Metastatic Pancreatic Carcinoma in the Ovary (tissue), 1 donor: ENCODE results near the genes SNAP29 and LZTR1.

GRCh38 chr22:20322935-20323235 lies 3.0 kb upstream of the DGCR6L start:
- PRO-cap = no peak

DNA sequence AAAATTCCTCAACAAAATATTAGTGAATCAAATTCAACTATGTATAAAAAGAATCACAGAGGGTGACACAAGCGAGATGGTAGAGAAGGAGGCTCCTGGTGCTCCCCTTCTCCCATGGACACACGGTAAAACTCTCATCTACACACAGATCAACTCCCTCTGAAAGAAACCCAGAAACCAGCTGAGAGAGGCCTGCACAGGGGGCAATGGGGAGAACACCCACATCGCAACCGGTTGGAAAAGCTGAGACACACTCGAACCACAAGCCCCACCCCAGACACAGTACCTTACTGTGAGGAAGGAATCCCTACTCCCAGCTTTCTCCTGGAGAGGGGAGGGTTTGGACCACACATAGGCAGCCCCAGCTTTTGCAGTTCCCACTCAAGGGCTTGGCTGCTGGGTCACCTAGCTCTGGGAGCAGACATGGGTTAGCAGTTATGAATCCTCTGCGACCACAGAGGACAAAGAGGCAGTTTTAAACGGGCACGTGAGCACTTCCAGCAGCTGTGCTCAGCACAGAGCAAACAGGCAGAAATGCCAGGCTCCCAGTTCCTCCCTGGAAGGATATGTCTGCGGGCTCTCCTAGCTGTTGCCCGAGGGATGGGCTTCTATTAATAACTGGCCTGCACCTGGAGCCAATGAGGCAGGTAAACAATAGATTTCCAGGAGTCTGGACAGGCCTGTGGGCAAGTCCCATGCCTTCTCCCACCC lies 21.5 kb upstream of the ZNF74 start:
- PRO-cap = no peak

DNA sequence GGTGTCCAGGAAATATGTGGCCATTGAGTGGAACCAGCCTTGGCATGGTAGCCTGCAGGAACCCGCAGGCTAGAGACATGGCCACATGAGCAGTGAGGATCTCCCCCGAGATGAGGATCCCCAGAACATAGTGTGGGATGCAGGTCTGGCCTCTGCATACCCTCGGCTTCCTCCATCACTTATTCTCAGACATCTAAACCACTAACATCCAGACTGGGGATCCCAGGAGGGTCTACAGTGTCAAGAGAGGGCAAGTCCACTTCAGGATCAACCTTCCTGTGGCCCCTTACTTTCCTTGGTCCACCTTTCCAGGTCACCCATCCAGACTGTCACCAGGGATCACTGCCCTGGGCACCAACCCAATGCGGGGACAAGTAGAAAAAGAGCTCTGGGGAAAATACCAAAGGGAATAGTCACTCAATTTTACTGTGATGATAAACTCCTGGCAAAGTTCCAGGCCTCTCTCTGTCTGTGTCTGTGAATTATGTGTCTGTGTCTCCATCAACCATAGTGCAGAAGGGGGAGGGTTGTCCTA lies 3.3 kb upstream of the MED15 start:
- PRO-cap = no peak

GRCh38 chr22:20553716-20554441 lies 46.5 kb downstream of the MED15 start:
- PRO-cap = no peak

DNA sequence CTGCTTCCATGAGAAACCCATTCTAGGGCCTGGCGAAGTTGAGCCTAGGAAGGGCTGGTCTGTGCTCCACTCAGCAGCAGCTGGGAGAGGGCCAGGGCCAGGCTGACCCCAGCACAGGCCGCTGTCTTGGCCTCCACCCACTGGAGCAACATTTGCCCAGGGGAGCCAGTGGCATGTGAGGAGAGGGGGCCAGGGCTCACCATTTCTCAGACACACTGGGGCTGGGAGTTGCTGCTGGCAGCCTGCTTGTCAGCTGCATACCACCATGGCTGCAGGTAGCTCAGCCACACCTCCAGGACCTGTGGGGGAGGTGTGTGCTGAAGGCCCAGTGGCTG lies 98.5 kb downstream of the MED15 start:
- PRO-cap = no peak

- PRO-cap = no peak
Measured at GRCh38 chr22:20725715-20726178, 48.2 kb upstream of the SERPIND1 start.

- PRO-cap = no peak
Measured at GRCh38 chr22:20727315-20728000, 46.5 kb upstream of the SERPIND1 start.

- PRO-cap = bidirectional peak, plus-strand start at chr22:20859030, minus-strand start at chr22:20858774
Measured at GRCh38 chr22:20858940-20859562, at the start of gene SNAP29. Gene SNAP29, plus strand, starts transcription at chr22:20859007.

GRCh38 chr22:20869962-20870951 lies 11.4 kb downstream of the SNAP29 start:
- PRO-cap = no peak

DNA sequence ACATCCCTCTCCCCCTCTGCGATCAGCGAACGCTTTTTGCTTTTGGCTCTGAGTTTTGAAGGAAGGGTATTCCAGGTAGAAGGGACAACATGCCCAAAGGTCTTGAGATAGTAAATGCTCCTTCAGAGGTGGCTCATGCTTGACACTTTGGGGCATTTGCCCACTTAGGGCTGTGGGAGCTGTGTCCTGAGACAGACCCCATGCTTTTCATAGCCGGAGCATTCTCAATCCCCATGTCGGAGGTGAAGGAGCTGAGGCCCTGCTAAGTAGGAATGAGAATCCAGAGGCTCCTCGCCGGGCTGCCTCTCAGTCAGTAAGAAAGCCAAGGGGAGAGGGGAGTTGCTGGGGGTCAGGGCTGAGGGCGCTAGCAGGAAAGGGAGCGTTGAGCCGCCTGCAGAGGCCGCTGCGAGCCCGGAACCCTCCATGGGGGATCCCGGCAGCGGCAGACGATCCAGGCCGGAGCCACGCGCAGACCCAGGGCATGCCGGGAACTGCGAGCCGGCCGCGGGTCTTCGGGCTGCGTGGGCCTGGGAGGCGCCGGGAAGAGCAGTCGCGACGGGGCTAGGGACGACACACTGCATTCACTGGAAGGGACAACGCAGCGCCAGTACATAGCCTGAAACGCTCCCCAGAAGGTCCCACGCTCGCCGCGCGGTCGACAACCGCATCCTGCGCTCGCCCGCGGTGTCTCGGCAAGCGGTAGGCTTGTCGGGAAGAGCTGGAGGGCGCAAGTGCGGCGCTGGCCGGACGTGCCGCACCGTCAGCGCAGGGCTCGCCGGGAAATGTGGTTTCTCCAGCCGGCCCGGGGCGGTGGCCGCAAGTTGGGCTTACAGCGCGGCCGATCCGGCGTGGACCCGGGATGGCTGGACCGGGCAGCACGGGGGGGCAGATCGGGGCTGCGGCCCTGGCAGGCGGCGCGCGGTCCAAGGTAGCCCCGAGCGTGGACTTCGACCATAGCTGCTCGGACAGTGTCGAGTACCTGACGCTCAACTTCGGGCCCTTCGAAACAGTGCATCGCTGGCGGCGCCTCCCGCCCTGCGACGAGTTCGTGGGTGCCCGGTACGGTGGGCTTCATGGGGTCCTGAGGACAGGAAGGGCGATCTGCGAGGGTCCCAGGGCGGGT lies at the start of gene LZTR1:
LZTR1 (plus strand) TSS at position 785 of the 1,123 bp plus-strand sequence.
- PRO-cap = bidirectional peak, plus-strand start at position 445 of the sequence, minus-strand start at position 425 of the sequence; bidirectional peak, plus-strand start at position 785 of the sequence, minus-strand start at position 699 of the sequence

- PRO-cap = no peak
Measured at GRCh38 chr22:20999964-21001070, 1.6 kb downstream of the THAP7 start.

GRCh38 chr22:21417891-21418327 lies 738 bp downstream of the HIC2 start:
- PRO-cap = no peak

- PRO-cap = no peak
Measured at GRCh38 chr22:21448034-21448461, 19.1 kb upstream of the TMEM191C start.

- PRO-cap = no peak
Measured at GRCh38 chr22:21593806-21595055, 26.7 kb downstream of the UBE2L3 start.

- PRO-cap = no peak
Measured at GRCh38 chr22:21623077-21624079, 6.4 kb downstream of the YDJC start.

GRCh38 chr22:21805717-21806584 lies 61.5 kb downstream of the MAPK1 start:
- PRO-cap = no peak

- PRO-cap = no peak
Measured at GRCh38 chr22:21823946-21824533, 43.4 kb downstream of the MAPK1 start.

- PRO-cap = no peak
Measured at GRCh38 chr22:22037245-22037787, 54.7 kb upstream of the TOP3B start.

GRCh38 chr22:22284919-22286101 lies 40.7 kb downstream of the VPREB1 start:
- PRO-cap = no peak

DNA sequence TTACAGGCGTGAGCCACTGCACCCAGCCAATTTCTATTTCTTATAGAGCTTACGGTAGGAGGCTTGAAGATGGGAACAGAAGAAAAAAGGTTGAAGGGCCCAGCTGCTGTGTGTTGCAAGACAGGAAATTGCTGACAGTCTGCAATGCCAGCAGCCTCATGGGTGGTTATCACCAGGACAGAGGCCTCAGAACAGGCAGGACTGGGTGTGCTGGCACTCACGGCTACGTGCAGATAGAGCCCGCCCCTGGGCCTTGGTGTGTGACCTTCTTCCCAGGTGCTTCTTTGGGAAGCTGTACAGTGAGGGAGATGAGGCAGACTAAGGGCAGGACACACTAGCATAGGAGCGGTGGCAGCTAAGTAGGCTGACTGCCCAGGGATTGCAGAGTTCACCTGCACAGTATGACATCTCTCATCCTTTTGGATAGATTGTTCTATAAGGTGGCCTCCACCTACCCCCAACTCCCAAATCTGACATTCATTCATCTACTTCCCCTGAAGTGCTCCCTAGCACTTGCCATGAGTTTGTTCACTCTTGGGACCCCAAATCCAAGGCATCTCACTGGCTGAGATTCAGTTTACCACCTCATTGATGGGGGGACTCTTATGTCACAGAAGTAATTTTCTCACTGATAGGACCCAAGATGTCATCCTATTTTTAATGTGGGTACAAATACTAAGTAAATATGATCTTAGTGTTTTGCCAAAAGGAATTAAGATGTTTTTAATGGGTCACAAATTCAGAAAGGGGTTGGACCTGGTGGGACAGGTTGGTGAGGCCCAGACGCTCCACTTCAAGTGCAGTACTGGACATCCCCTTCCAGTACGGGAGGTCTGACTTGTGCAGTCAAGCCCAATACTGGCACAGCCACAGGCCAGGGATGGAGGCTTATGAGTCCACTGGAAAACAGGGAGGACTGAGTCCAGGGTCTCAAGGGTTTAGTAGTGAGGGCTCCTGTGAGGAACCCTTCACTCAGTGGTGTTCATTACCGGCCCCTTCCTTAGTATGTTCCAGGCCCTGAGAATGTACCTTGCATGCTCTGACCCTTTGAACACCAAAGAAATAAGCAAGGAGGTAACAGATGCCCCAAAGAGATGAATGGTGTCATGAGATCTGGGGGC lies 12.2 kb downstream of the PRAME start:
- PRO-cap = no peak